ENCODE data around the genes SPTBN5, CAPN3, TMEM62, TGM7 and CKMT1B.

DNA sequence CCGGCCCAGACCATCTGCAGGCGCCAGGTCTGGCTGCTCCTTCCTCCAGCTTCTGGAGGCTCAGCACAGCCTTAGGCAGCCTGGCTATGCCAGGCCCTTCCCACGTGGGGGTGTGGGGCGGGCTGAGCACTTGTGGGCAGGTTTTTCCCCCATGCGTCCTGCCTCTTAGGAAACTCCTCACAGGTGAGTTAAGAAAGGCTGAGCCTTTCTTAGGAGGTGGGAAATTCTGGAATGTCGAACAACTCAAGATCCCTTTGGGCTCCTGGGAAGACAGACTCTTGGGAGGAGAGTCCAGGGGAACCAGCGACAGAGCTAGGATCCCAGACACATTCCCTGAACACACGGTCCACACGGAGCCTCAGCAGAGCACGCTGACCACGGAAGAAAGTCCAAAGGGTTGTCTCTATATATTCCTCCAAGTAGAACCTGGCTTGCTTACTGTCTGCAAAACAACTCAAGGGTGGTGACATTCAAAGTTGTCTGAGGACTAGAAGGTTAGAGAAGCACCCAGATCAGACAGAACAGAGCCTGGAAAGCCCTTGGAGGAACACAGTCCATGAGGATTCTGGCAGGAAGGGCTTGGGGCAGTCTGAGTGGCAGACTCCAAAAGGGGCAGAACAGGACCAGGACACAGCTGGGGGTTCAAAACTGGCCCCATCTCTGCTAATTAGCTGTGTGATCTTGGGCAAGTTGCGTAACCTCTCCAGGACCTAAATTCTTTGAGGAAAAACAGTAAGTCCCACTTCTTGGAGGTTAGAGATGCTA lies 11.5 kb downstream of the PLA2G4B start:
- PRO-cap, result no peak

DNA sequence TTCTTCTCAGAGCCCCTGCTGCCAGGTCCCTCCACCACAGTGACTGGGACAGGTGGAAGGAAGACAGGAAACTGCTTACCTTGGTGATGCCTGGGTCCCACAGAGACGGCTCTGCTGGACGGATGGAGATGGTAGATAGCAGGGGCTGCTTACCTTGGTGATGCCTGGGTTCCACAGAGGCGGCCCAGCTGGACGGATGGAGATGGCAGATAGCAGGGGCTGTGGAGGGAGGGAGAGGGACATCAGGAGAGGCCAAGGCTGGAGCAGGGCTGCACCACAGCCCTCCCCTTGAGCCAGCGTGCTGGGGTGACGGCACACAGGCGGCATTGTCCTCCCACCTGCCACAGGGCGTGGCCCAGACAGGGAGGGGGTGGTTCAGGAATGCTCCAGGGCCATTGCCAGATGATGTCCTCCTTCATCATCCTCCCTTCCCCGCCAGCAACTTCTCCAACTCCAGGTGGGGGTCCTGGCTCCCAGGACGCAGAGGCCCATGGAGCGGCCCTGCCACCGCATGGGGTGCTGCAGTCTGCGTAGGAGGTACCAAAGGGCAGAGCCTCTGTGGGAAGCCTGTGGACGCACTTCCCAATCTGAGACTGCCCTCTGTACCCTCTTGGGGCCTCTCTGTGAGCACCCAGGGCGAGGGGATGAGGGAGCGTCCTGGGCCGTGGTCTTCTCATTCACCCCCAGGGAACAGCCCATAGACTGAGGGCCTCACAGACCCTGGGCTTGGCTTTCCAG lies at the start of gene SPTBN5:
Gene SPTBN5, minus strand, starts transcription at position 308 of the 738 bp plus-strand sequence.
- PRO-cap, result no peak

- PRO-cap, result no peak
Observed at GRCh38 chr15:41925072-41926160, 31.6 kb upstream of the SPTBN5 start.

DNA sequence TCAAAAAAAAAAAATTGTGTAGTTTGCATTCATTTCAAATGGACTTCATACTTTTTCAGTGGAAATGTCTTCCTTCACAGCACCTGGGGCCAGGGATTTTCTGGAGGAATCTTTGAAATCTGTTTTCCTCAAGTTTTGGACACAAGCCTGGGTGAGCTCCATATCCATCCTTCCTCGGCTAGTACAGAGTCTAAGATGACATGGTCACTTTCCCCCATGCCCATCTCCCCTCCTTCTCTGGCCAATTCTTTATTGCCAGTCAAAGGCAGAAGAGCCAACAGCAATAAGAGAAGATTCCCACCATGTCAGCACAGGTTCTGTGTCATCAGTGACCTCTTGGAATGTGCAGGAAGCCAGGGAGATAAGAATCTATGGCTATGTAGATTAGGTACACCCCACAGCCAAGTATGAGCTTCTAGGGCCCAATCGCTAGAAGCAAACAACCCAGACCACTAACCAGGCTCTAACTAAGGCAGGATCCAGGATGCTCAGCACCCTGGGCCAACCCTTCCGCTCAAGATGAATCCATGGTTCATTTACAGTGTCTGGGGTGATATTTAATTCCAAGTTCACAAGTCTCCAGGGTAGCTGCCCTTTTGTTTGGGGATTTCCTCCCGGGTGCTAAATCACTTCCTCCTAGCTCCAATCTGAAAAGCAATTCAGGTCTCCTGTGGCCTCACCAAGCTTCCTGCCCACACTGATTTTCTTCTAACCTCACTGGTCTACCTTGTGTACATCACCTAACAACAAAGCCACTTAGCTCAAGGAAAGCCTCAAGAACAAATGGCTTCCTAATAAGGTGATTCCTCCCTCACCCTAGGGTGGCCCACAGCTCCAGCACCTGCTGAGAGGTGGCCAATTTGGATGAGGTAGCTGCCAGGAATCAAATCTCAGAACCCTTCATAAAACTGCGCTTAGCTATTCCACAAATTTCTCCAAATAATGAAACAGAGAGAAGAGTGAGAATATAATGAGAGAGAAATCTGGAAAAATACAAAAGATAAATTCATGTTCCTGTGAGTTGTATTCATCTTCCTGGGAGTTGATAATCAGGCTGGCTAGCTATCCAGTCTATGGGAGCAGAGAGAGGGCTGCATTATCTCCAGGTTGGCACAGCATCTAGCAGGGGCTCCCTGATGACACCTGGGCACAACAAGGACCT lies 2.4 kb downstream of the EHD4 start:
- PRO-cap, result no peak

GRCh38 chr15:42060532-42061222 lies 33.7 kb downstream of the PLA2G4D start:
- PRO-cap, result no peak

GRCh38 chr15:42210546-42211044 lies 2.5 kb upstream of the VPS39 start:
- PRO-cap, result no peak

- PRO-cap, result no peak
Observed at GRCh38 chr15:42211045-42212065, 3.3 kb upstream of the VPS39 start.

GRCh38 chr15:42234736-42235405 lies 26.8 kb upstream of the VPS39 start:
- PRO-cap, result no peak

GRCh38 chr15:42302336-42302991 lies 29.2 kb upstream of the TMEM87A start:
- PRO-cap, result no peak

- PRO-cap, result no peak
Observed at GRCh38 chr15:42359209-42359671, at the start of gene CAPN3. Gene CAPN3 (plus strand): TSS chr15:42359501.

DNA sequence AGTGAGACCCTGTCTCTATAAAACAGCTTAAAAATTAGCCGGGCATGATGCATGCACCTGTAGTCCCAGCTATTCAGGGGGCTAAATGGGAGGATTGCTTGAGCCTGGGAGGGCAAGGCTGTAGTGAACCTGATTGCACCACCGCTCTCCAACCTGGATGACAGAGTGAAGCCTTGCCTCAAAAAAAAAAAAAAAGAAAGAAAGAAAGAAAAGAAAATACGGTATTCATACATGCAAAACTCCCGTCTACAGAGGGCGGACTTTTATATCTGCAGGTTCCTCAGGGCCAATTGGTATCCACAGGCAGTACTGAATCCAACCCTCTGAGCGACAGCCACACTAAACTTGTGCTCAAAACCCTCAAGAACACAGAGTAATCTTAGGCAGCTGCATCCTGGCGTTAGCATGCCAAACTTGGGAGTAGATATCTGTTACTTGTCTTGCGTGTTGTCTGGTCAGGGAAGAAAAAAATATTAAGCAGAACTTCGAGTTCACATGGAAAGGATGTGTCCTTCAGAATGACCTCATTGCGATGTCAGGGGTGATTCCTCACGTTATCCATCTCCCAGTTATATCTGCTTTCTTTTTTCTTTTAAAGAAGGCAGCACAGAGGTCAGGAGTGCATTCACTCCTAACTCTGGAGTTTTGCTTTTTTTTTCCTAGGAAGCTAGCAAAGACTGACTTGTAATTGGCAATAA lies 12.8 kb downstream of the SNAP23 start:
- PRO-cap, result no peak

GRCh38 chr15:42920940-42921207 lies 296 bp upstream of the TTBK2 start:
- PRO-cap, result bidirectional peak, plus-strand start at chr15:42921025, minus-strand start at chr15:42920807

DNA sequence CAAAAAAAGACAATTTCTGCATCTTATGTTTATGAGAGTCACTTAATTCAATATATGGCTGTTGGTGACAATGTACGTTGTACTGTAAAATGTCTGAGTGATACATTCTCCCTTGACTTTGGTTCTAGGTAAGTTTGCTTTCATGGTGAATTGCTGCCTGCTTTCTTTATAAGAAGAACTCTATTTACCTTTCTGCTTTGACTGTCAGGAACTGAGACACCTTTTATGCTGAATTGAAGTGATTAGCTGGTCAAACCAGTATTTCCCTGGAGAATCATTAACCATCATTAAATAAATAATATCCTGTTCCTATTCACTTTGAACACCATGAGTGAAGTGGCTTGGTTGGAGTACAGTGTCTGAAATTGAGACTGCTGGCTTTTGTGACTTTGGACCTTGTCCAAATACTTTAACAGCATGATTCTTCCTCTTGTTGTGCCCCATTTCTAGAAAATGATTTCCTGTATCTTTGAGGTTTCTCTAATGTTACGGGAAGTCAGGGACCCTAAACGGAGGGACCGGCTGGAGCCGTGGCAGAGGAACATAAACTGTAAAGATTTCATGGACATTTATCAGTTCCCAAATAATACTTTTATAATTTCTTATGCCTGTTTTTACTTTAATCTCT lies 5.6 kb upstream of the TMEM62 start:
- PRO-cap, result no peak

DNA sequence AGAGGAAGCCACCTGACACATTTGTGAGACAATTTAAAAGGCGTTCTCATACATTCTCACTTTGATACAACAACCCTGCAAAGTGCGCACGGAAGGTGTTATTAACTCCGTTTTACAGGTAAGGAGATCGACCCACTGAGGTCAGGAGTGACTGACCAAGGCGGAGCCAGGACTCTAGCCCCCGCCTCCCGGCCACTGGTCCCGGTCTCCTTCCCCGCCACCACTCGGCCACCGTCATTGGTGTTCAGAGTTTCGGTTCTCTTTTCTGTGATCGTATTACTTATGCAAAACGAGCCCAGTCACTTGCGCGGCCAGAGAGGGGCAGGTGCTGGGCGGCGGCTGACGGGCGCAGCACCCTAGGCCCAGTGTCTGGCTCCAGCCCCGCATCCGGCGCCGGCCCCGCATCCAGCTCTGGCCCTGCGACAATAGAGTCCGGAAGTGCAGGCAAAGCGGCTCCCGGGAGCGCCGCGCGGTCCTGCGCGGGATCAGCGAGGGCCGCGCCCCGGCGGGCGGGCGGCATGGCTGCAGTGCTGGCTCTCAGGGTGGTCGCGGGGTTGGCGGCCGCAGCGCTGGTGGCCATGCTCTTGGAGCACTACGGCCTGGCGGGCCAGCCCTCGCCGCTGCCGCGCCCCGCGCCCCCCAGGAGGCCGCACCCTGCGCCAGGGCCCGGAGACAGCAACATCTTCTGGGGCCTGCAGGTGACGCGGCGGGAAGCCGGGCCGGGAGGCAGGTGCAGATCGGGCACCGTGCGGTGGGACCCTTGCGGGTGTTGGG lies at the start of gene TMEM62:
Gene TMEM62, plus strand, starts transcription at position 302 of the 774 bp plus-strand sequence.
- PRO-cap, result bidirectional peak, plus-strand start at position 302 of the sequence, minus-strand start at position 226 of the sequence

- PRO-cap, result no peak
Observed at GRCh38 chr15:43190777-43191209, 5.6 kb downstream of the CCNDBP1 start.

DNA sequence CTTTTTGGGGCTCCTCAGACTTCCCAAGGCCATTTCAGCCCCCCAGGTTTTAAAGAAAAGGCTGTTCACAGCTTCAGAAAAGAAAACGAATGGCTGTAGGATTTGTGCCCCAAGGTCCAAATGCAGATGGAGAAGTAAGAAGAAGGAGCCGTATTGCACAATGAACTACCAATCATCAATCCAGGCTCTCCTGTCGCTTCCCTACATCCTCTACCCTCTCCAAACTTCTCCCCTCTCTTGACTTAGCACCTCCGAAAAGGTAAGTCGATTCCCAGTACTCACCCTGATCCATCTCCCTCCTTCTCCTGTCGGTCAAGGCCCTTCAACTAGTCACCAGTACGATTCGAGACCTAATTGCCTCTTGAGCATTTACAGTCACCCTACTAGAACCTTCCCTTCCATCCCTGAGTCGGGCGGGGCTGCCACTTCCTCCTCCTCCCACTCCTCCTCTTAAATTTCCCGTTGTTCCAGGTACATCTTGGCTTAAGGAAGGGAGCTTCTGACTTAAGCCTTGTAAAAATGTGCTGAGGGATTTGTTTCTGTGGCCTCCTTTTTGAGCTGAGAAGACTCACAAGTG lies at the start of gene TGM7:
Gene TGM7, minus strand, starts transcription at position 297 of the 577 bp plus-strand sequence.
- PRO-cap, result no peak

DNA sequence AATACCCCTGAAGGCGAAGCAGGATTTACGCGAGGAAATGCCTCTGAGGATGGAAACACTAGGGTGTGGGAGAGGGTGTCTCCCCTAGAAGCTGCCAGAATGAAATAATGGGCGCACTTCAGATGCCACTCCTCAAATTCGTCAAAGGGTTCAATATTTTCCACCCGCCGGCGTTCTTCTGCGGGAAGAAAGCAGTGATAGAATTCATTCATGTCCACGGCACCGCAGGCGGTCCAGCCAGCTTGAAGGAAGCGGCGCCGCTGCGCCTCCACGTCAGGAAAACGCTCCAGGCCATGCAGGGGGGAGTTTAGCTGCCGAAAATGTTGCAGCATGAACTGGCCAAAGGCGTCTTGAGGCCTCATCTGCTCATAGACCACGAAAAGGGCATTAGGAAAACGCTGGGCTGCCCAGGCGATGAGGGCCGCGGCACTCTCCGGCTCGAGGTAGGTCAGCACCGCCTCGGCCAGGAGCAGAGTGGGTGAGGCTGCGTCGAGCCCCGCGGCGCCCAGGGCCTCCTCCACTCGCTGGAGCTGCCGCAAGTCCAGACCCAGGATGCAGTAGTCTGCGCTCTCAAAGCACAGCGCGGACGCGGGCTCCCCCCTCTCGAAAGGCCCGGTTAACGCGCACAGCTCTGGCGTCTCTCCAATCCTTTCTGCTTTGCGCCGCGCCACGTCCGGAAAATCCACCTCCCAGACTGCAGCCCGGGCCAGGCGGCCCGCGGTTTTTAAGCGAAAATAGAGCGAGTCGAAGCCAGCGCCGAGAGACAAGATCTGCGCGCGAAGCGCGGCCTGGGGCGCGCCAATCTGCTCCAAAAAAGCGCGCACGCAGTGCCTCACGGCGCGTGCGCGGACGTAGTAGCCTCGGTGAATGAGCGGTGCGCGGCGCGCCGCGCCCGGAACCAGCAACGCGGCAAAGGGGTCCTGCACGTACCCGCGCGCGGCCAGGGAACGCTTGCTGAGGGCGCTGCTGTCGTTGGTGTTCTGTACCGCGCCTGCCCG lies 606 bp downstream of the LCMT2 start:
- PRO-cap, result no peak

DNA sequence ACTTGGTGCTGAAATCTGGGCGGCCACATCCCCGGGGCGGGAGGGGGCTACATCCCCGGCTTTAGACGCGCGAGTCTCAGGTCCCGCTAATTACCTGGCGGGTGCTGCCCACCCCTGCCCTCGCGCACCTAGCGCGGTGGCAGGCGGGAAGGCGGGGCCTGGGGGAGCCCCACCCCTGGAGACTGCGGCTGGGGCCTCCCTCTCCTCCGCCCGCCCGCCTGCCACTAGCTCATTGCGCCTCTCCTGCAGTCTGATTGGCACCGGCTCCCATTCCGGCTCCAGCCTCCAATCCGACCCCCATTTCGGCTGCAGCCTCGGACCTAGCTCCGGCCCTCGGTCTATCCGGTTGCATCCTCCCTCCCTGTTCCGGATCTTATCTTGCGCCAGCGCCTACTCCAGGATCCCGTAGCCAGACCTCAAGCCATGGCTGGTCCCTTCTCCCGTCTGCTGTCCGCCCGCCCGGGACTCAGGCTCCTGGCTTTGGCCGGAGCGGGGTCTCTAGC lies at the start of gene CKMT1B:
Gene CKMT1B, plus strand, starts transcription at position 232 of the 503 bp plus-strand sequence.
- PRO-cap, result no peak

DNA sequence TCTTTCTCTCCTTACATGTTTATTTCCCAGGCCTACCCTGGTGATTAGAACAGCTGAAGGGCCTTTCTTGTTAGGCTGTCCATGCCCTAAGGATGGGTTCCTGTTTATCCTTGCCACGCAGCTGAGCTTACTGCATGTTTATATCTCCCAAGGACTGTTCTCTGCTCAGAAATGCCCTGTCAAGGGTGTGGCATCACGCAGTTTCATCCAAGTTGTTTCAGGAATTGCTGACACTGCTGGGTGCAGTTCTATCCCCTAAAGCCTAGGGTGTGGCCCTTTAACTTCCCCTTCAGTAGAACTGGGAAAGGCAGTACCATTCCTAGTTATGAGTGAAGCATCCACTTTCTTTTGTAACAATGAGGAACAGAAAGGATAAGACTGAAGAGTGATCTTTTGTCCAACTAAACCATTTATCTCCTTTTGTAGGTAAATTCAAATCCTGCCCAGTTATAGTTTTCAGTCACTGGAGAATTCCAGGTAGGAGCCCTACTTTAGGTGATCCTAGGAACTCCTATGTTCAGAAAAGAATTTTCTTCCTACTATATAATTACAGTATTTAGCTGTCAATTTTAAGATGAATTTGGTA lies 4.9 kb downstream of the ELL3 start:
- PRO-cap, result no peak

- PRO-cap, result no peak
Observed at GRCh38 chr15:43775840-43776787, 652 bp downstream of the ELL3 start.

Measured in ascending aorta (tissue), 1 donor.